ENCODE results near the genes SMG5, VHLL, BCAN, CRABP2 and MRPL24.

DNA sequence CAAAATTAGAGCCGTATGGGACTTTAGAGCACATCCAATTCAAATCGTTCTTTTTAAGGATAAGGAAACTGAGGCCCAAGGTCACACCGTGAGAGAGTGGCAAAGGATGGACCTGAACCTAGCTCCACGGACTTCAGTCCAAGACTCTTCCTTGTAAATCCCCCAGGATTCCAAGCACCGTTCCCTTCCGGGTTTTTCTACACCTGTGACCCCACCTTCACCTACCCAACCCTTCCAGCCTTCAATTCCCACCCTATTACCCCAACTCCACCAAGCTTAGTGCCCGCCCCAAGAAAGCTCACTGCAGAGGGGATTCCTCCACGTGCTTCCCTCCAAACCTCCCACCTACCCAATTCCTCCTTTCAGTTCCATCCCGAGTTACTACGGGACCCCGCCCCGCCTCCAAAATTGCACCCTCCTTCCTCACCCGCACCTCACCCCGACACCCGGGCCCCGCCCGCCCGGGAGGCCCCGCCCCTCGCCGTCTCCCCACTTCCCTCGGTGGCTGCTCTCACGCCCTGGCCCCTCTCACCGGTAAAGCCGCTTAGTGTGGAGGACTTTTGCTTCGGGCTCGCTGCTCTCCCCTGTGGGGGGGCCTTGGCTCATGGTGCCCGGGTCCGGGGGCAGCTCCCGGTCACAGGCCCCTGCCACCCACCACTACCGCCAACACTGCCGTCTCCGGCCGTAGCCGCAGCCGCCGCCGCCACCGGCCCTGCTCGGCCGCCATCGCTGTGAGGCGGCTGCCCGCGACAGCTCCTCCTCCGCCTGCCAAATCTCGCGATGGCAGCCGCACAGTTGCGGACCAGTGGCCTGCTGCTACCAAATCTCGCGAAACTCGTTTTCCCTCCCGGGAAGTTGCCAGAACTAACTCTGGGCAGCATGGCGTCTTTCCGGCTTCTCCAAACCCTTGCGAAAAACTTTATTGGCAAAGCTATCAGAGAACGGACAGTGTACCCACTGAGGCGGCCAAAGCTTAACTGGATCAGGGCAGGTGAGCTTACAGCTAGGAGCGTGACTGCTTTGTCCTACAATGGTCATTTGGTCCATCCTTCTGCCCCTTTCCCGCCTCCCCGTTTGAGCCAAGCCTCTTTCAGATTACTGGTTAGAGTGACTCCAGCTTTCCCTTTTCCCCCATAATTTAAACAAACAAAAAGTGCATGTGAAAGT is at the start of gene SMG5:
TSS of gene SMG5 (minus strand) at position 751 of the 1,167 bp plus-strand sequence.
- PRO-cap: bidirectional peak, plus-strand start at position 492 of the sequence, minus-strand start at position 354 of the sequence; bidirectional peak, plus-strand start at position 976 of the sequence, minus-strand start at position 733 of the sequence

- PRO-cap: no peak
Observed at GRCh38 chr1:156299082-156299698, at the start of gene VHLL. TSS of gene VHLL (minus strand) at chr1:156299307.

DNA sequence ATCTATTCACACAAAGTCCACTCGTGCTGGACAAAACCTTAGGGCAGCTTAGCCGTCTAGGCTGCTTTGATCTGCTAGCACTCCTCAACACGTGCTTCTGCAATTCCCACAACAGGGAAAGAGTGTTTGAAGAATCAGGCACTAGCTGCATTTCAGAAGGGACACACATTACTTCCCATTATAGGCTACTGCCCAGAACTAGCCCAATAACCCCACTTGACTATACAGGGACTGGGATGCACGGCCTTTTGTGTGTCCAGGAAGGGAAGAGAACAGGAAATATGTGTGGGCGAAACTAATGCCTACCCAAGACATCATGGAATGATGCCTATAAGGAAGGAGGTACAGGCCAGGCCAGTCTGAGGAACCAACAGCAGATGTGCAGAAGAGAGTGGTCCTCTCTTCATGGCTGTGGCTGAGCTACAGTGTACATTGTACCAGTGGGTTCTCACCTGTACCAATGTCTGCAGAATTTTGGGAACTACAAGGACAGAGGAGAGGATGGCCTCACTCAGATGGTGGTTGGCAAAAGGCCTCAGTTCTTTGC is 39.2 kb downstream of the MEF2D start:
- PRO-cap: no peak

GRCh38 chr1:156463213-156463568 is 37.4 kb downstream of the MEF2D start:
- PRO-cap: no peak

DNA sequence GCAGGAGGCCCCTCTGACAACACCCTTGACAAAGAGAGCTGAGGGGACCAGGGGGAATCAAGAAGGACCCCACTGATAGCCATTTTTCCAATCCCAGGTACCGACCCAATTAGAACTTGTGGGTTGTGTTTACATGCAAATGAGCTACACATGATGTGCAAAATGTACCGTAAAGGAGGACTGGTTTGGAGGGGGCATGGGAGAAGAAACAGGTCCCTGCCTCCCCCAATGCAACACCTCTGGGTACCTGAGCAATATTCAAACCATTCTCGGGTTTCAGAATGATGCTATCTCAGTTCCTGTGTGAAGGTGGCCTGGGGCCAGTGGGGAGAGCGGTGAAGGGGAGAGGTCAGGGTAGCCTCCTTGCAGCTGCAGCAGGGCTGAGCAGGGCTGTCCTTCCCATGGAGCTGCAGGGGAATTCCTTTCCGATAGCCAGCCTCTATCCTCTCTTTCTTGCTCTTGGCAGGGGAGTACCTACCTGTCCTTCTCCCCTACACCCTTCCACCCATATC is 12.1 kb downstream of the MEF2D start:
- PRO-cap: no peak

- PRO-cap: unidirectional peak, plus-strand start at chr1:156499776; bidirectional peak, plus-strand start at chr1:156500061, minus-strand start at chr1:156499935
Observed at GRCh38 chr1:156499661-156500227, 831 bp downstream of the MEF2D start.

- PRO-cap: no peak
Observed at GRCh38 chr1:156641622-156642257, at the start of gene BCAN. TSS of gene BCAN (plus strand) at chr1:156642117.

GRCh38 chr1:156645278-156646511 is 3.8 kb downstream of the BCAN start:
- PRO-cap: no peak

GRCh38 chr1:156651239-156651620 is 9.3 kb downstream of the BCAN start:
- PRO-cap: no peak

DNA sequence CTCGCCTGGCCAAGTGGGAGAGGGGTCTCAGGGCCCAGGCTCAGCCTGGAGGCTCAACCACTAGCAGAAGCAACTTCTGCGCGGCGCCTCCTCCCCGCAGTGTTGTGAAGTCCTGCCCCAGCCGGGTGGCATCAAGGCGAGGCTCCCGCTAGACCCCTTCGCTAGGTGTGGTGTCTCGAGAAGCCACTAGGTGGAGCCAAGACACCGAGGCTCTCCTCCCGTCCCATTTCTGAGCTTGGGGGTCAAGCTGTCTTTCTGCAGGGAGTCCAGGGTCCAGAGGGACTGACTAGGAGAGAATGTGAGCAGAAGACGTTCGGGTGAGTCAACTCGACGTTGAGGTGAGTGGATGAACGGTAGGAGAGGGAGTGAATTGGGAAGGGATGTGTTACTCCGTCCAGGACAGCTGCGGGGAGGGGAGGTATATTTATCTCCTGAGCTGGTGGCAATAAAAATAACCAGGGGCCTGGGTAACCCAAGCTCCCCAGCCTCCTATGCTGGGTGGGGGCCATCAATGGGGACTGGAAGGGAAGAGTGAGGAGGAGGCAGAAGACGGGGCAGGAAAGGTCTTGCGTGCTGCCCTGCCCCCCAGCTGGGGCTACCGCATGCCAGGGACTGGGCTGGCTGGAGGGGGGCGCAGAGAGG is 12.4 kb upstream of the NES start:
- PRO-cap: no peak

DNA sequence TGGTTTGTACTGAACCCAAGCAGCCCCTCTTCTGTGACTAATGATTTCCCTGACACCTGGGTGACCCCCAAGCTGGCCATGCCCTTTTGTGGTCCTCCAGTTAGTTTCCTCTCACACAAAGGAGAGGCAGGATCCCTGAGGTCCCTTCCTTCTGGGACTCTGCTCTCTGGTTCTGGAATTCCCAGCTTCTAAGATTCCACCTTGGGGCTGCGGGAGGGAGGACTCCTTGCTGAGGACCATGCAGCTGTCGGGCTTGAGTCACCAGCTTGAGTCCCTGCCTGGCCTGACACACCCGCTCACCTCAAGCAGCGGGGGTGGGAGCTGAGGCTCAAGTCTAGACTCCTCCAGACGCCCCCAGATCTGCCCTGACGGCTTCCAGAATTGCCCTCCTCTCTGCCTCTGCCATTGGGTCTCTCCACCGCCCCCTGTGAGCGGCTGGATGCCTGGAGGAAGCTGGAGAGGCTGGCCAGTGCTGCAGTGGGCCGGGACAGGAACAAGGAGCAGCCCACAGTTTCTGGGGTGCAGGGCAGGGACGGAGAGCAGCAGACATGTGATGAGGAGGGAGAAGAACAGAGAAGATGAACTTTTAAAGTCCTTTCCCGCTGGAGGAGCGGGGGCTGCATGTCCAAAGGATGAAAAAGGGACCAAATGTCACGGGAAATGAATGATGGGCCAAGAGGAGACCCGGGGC is 13.7 kb downstream of the CRABP2 start:
- PRO-cap: no peak

DNA sequence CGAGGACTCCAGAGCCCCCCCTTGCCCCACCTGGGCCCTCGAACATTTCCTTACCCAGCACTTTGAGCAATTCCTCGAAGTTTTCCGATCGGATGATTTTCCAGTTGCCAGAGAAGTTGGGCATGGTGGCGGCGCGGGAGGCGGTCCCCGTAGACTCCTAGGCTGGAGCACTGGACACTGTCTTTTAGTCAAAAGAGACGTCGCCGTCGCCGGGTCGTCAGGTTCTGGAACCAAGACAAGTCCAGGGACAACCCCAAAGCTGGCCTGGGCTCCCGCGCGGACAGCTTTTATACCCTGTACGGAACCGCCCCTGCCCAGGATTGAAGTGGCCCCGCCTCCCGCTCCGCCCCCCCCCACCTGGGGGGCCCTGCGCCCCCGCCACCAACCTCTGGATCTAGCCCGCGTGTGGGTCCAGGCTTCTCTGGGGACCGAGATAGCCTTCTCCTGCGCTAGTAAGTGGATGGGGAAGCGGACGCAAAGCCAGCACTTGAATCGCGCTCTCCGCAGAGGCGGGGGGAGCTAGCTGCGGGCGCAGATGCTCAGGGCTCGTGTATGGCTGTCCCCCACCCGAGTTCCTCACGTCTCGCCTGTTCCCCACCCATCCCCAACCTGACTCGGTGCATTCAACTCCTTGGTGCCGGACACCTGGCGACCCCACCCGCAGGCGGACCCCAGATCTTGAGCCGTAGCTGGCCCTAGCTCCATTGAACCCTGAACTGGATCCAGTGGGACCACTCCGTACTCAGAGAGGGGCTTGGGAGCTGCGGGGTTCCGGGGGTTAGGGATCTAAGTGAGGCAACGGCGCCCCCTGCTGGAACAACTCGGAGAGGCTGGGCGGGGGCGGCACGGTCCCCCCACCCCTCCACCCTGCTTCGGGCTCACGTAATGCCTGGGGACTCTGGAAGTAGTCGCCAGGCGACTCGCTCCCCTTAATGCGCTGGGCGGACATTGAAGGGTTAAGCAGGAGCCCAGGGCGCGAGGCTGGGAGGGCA is at the start of gene CRABP2:
TSS of gene CRABP2 (minus strand) at position 261 of the 992 bp plus-strand sequence.
- PRO-cap: bidirectional peak, plus-strand start at position 932 of the sequence, minus-strand start at position 746 of the sequence

DNA sequence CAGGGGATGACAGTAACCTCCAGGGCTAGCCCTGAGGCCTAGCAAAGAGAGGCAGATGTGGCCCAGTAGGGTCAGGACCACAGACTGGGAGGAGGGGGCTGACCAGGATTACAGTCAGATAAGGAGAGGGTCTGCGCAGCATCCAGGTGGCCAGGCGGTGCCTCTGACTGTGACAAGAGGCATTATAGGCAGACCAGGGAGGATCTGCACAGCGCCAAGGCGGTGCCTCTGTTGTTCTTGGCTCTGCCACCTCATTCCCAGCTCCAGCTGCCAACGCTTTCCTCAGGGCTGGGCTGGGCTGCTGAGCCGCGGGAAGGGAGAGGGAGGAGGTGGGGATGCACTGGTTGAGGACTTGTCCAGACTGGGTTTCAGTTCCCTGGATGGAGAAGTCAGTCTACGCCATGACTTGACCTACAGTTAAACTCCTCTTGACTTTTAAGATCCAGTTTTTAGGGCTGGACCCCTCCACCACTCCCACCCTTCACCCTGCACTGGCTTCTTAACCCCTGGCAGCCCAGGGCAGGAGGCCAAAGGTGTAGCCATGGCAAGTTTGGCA is 4.4 kb upstream of the CRABP2 start:
- PRO-cap: no peak

DNA sequence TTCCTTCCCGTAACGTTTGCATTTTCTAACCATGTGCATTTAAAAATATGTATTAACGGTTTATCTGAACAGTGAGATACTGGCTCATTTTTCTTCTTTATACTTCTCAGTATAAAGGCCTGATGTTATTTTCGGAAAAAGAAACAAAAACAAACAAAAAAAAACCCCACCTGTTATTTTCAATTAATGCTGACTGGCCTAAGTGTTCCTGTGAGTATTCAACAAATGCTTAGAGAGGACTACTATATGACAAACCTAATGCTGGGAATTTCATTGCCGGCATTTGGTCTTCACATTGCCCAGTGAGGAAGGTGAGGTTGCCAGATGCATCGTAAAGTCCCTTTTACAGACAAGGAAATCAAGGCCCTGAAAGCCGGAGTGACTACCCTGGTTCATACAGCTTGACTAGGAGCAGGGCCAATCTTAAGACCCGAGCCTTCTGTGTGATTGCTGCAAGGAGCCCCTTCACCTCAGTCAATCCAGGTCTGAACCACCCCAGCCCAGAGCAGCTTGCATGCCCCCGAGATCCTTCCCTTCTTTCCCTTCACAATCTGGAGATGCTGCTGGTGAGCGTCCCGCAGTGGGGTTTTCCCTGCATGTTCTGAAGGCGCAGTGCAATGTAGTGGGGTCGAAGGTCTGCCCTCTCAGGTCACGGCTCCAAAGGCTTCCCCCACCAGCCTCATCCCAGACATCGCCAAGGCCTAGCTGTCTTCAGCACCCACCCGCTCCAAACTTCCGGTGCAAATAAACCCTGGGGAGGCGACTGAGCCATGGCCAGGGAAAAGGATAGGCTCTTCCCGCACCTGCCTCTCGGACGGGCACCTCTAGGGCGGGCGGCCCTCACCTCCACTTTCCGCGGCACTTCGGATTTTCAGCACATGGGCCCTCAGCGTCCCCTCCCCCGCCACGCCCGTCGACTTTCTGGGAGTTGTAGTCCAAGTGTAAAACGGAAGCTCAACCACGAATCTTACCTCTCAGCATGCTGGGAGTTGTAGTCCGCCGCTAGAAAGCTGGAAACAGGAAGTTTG is at the start of gene MRPL24:
TSS of gene MRPL24 (minus strand) at position 880 of the 1,028 bp plus-strand sequence.
- PRO-cap: bidirectional peak, plus-strand start at position 682 of the sequence, minus-strand start at position 603 of the sequence; bidirectional peak, plus-strand start outside the sequence, minus-strand start at position 880 of the sequence

- PRO-cap: no peak
Observed at GRCh38 chr1:156742805-156743528, 2.1 kb upstream of the MRPL24 start.

DNA sequence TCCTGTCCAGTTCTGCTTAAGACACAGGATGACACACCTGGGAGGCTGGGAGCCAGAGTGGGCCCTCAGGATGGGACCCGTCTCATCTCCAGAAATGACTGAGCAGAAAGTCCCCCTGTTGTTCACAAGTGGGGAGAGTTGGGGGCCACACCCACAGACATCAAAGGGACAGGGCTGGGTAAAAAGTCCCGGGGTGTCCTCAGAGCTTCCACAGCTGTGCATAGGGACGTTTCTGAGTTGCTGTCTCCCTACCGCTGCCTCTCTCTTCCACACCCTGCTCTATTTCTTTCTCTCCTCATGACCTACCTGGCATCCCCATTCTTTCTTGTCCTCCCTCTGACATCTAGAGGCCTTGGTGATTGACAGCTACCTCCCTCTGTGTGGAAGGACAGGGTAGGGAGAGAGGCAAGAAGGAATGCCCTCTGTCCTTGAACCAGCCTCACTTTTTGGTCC is 19.5 kb upstream of the SH2D2A start:
- PRO-cap: no peak

DNA sequence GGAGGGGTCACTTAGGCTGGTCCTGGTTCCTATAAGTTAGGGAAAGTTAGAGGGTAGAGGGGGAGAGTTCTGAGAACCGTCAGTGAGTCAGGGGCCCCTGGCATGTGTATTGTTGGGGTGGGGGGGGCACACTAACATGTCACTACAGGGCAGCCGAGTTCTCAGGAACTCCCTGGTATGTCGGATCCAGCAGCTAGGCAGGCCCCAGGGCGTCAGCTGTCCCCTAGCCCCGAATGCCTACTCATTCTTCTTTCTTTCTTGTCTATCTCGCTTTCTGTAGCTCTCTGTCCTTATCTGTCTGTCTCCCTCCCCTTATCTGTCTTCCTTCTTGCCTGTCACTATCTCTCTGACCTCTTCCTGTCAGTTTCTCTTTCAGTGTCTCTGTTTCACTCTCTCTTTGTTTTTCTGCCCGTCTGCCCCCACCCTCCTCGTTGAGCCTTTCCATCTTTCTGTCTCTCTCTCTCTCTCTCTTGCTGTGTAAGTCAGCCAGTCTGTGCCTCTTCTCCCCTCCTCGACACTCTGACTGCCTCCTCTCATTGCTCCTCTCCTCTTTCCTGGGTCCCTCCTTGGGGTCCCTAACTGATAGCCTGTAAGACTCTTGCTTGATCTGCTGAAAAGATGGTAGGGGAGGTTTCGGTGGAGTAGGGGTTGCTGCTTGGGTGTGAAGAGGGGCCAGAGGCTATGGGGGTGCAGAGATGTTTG is 2.4 kb downstream of the NTRK1 start:
- PRO-cap: no peak

DNA sequence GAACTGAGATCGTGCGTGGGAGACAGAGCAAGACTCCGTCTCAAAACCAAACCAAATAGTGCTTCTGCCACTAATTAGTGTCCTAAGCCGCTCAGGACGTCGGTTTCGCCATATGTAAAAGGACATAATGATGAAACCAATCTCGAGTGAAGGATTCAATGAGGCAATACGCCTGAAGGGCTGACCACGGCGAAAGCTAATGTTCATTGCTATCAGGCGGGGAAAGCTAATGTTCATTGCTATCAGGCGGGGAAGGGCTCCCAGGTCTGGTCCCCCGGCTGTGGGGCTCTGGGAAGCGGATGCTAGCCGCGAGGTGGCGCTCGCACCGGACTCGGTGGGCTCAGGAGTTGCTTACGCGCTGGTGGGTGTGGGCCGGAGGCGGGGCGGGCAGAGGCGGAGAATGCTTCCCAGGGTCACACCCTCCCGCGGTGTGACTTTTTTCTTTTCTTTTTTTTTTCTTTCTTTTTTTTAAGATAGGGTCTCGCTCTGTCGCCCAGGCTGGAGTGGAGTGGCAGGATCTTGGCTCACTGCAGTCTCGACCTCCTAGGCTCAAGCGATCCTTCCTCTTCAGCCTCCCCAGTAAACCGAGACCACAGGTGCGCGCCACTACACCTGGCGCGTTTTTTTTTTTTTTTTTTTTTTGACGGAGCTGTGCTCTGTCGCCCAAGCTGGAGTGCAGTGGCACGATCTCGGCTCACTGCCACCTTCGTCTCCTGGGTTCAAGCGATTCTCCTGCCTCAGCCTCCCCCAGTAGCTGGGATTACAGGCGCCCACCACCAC is 1.2 kb upstream of the PEAR1 start:
- PRO-cap: no peak

- PRO-cap: no peak
Observed at GRCh38 chr1:156941627-156942302, 21.3 kb downstream of the LRRC71 start.

- PRO-cap: no peak
Observed at GRCh38 chr1:157071282-157071765, 25.8 kb upstream of the ARHGEF11 start.